Measurements from ENCODE around the genes ARL4A and DGKB.

GRCh38 chr7:7181622-7182461 is 502 bp upstream of the C1GALT1 start:
- PRO-cap: bidirectional peak, plus-strand start at chr7:7181960, minus-strand start at chr7:7181794; bidirectional peak, plus-strand start at chr7:7182121, minus-strand start at chr7:7182005; bidirectional peak, plus-strand start at chr7:7182544, minus-strand start at chr7:7182383

GRCh38 chr7:7415084-7415374 is 120.6 kb downstream of the COL28A1 start:
- PRO-cap: no peak

DNA sequence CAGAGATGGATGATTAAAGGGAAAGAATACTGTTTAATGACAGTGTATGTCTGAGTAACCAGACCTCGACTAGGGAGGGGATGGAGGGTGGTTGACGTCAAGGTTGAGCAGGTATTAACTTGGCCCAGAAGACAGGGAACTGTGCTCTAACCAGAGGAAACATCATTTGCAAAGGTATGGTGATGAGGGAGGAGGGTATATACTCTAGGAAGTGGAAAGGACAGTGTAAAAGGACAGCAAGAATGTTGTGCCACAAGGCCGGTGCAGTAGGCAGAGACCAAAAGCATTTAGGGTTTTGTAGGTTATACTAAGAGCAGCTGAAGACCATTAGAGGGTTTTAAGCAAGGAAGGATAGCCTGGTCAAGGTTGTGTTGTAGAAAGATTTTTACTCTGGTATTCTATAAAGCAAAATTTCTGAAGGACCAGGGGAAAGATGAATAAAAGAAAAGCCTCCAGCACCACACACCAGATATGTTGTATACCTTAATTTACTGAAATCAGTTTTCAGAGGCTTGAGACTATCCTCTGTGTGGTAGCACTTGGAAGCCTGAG is 3.1 kb downstream of the MIOS start:
- PRO-cap: no peak

GRCh38 chr7:7639805-7640268 is 715 bp upstream of the UMAD1 start:
- PRO-cap: bidirectional peak, plus-strand start at chr7:7640073, minus-strand start at chr7:7640012

GRCh38 chr7:7762103-7762987 is 43.9 kb upstream of the RPA3 start:
- PRO-cap: no peak

DNA sequence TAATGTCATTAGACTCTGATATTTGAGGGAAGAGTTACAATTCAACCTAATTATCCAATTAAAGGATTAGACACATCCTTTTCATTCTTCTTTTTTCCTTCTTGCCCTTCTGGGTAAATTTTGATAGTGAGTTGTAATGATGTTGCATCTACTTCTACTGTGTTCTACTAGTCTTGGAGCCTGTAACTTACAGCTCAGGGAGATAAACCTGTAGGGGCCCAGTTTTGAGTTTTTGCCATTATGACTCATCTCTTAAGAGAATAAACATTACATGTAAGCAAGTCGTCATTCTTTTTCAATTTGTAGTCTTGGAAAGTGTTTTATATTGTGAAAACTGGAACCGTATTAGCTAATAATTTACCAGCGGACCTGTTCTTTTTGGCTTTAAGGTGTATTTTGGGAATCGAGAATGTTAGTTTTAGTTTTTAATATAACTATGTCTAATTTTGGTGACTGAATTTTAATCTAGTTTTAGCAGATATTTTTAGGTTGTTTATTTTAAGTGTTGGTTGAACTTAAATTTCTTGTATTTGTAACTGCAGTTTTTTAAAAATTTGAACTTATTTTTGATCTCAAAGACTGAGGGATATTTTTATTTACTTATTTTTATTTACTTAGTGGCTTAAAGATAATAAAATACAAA is 89.8 kb upstream of the RPA3 start:
- PRO-cap: no peak

DNA sequence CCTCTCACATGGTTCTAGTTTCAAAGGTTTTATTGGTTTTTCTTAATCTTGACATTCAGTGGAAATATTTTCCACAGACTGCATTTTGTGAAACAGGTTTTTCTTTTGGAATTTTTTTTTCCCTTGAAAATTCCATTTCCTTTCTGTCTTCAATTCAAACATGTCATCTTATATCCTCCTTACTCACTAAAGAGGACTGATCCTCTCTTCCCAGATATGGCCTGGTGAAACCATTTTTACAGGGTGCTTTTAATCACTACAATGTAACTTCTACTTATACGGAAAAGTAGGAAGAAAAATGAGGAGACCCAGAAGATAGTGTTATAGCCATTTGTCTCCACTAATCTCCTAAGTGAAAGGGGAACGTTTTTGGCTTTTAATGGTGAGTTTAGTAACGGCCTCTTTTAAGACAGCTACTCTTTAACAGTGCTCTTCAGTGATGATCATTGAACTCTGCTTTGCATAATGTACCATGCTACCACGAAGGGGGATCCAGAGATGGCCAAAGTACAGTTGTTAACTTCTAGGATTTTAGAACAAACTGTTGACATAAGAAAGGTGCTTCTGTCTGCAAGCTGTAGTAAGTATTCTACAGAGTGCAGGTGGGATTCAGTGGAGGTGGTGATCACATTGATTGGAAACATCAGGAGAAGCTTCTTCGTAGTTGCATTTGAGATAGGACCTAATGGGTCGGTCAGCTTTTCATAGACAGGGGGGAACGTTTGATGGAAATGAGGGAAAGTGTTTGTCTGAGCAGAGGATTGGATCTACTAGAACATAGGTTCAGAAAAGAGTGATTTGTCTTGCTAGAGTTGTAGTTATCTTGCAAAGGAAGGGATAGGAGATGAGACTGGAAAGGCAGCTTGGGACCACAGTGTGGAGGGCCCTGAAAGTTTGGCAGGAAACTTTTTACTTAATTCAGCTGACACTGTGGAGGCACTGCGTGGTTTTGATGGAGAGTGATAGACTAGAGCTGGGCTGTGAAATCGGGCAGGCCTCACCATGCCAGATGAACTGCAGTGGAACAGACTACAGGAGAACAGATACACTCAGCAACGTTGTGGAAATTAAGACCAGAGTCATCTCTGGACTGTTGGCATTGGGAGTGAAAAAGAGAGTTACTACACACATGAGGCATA is 114.2 kb upstream of the RPA3 start:
- PRO-cap: no peak

DNA sequence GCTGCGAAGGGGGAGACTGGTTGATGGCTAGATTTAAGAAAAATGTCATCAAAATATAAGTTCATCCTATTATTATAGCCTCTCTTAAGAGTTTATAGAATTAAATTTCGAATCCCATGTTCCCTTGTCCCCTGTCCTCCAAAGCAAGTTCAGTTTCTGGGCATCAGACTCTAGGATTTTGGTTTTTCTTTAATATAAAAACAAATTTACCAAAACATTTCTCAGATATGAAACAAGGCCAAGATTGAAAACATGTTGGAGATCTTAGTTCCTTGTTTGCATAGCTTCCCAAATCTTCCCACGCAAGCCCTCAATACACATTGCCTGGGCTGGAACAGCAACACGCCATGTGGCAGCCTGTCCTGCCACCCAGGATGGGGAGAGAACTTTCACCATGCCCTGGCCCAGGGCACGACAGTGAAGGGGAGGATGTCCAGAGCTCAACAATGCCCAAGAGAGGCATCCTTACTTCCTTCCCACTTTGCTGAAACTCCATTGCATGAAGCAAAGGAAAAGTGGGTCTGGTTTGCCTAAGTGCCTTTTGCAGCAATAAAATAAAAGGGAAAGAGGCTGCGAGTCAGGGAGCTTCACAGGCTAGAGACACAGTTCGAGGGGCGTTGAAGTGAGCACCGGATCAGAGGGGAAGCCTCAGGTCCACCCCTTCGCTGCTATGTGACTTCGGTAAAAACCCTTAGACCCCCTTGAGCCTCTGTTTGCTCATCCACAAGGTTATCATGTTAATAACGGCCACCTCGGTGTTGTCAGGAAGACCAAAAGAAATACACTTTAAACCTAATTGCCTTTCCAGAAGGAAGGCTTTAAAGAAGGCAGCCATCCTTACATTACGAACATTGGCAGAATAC is 133.5 kb downstream of the ICA1 start:
- PRO-cap: no peak

- PRO-cap: no peak
Observed at GRCh38 chr7:9995764-9995985, 944.3 kb downstream of the NDUFA4 start.

DNA sequence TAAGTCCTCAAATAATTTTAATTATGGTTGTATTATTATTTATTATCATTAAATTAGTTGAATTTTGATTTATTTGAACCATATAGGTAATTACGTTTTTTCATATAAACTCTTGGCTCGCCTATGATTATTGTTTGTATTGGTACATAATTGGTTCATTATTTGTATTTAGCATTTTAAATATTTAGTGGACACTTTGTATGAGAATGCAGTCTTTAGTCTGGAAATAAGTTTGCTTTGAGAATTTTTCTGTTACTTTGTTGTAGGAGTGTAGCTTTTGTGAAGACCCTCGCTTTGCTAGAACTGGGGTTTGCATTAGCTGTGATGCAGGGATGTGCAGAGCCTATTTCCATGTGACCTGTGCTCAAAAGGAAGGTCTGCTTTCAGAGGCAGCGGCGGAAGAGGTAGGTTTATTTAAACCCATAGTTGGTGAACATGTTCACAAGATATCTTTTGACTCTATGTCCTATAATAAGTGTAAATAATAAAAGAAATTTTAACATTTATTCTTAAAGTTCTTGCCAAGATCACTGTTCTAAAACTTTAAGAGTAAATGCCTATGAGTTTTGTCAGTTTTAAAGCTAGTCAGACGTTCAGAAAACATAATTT is 54.8 kb downstream of the PHF14 start:
- PRO-cap: no peak

- PRO-cap: unidirectional peak, plus-strand start at chr7:11830738
Observed at GRCh38 chr7:11830438-11830978, 1.5 kb downstream of the THSD7A start.

DNA sequence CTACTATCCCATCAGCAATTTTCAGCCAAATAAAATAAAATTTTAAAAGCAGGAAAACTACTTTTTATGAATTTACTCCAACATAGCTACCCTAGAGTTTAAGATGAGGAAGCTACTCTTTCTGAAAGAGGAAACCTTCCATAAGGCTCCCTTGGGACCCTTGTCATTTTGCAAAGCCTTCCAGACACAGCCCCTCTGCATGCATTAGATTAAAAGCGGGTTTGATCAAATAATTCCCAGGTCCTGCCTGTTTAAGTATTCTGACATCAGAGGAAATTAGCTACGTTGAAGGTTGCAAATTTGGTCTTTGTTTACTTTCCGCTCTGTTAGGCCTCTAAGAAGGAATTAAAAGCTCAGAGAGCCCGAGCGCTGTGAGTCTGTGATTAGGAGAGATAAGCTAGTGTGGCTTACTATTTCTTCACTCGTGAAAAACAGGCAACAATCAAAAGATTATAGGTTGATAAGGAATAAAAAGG is 1.4 kb upstream of the THSD7A start:
- PRO-cap: no peak

DNA sequence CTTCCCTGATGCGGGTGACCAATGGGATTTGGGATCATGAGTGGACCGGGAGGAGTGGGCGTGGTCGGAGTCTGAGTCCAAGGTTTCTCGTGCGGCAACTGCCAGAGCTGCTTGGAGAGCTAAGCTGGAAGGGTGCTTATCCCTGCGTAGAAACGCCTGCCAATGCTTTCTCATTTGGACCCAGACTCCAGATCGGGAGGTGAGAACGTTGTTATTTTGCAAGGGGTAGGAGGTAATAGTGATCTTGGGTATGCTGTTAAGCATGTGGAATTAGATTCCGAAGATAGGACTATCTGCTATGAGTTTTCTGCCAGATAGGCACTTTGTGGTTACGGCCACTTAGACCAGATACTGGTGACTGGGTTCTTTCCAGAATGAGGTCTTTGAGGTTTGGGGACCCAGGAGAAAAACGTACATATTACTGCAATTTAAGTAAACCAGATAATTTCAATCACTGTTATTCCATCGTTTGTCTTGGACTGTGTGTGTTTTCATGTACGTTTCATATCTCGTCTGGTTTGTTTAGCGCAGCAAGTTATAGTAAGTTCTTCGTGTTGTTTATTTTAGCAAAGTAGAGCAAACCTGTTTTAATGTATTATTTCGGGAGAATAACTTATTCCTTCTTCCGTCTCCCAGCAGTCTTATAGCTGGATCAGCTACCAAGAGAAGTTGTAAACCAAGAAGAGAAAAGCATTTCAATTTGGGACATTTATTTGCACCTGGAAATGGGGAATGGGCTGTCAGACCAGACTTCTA is at the start of gene ARL4A:
ARL4A (plus strand) TSS at position 104 of the 756 bp plus-strand sequence.
- PRO-cap: bidirectional peak, plus-strand start at position 104 of the sequence, minus-strand start outside the sequence

DNA sequence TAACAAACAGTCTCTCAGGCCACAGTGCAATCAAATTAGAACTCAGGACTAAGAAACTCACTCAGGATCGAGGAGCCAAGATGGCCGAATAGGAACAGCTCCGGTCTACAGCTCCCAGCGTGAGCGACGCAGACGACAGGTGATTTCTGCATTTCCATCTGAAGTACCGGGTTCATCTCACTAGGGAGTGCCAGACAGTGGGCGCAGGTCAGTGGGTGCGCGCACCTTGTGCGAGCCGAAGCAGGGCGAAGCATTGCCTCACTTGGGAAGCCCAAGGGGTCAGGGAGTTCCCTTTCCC is 183.3 kb downstream of the ETV1 start:
- PRO-cap: no peak

DNA sequence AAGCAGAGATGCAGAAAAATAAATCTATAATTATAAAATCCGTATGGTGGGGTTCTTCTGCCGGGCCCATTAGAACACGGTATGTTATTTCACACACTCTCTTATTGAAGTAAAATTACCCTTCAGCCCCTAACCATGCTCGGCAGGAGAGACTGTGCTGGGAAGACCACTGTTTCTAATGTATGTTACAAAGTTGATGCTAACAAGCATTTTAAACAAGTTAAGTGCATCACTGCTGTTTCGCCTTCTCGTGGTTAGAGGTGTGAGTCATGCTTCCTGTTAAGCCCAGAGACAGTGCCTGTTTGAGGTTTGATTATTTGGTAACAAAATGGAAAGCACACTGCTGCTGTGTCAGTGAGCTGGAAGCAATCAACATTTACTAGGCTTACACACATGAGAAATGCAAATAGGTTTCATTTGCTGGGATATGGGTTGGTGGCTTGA is 139.4 kb downstream of the ETV1 start:
- PRO-cap: no peak

- PRO-cap: bidirectional peak, plus-strand start at chr7:13989006, minus-strand start at chr7:13988883
Observed at GRCh38 chr7:13988544-13989299, 744 bp downstream of the ETV1 start.

DNA sequence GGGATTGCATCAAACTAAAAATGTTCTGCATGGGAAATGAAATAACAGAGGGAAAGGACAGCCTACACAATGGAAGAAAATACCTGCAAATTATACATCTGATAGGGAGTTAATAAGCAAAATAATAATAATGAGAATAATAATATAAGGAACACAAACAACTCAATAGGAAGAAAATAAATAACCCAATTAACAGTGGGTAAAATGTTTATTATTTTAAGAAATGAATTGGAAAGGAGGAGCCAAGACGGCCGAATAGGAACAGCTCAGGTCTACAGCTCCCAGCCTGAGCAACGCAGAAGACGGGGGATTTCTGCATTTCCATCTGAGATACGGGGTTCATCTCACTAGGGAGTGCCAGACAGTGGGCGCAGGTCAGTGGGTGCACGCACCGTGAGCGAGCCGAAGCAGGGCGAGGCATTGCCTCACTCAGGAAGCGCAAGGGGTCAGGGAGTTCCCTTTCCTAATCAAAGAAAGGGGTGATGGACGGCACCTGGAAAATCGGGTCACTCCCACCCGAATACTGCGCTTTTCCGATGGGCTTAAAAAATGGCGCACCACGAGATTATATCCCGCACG is 289.3 kb upstream of the ETV1 start:
- PRO-cap: no peak

DNA sequence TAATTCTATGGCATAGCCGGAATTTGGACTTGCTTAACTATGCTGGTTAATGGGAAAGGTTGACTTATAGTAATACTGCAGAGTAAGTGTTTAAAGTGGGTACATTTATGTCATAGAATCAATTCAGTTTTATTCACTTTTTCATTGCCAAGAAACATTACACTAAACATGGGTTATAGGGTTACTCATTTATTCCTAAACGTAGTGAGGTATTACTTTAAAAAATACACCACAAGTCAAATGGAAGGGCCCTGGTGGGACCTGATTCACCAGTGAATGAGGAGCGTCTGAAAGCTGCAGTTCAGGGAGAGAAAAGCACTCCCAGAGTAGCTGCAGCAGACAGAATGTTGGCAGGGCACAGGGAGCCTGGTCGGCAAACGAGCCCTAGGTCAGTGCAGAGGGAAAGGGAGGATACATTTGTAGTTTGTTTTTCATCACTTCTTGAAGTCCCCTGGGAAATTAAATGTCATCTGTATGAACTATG is 361.6 kb upstream of the ETV1 start:
- PRO-cap: no peak

GRCh38 chr7:14761481-14761944 is 141.0 kb downstream of the DGKB start:
- PRO-cap: no peak

DNA sequence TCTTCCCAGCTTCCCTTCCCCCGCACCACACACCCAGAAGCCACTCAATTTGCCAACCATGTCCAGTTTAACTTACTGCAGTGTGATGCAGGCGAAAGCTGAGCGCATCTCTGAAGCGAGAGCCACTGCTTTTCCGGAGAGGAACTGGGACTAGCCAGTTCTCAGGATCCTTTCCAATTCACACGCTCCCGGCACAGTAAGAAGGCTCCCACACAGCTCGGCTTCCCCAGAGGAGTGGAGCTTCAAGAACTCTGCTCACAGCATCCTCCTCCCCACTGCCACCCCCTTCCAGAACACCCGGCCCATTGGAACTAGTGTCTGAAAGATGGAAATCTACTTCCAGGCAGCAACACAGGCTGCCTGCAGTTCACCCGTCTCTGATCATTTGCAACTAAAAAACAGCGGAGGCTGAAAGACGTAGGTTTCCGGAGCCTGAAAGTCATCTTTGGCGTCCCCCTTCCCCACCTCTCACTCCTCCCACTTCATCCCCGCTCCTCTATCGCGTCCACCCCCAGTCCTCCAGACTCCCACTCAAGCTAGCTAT is at the start of gene DGKB:
DGKB (minus strand) TSS at position 236 of the 544 bp plus-strand sequence.
- PRO-cap: no peak